ENCODE data around the gene SCUBE2.

DNA sequence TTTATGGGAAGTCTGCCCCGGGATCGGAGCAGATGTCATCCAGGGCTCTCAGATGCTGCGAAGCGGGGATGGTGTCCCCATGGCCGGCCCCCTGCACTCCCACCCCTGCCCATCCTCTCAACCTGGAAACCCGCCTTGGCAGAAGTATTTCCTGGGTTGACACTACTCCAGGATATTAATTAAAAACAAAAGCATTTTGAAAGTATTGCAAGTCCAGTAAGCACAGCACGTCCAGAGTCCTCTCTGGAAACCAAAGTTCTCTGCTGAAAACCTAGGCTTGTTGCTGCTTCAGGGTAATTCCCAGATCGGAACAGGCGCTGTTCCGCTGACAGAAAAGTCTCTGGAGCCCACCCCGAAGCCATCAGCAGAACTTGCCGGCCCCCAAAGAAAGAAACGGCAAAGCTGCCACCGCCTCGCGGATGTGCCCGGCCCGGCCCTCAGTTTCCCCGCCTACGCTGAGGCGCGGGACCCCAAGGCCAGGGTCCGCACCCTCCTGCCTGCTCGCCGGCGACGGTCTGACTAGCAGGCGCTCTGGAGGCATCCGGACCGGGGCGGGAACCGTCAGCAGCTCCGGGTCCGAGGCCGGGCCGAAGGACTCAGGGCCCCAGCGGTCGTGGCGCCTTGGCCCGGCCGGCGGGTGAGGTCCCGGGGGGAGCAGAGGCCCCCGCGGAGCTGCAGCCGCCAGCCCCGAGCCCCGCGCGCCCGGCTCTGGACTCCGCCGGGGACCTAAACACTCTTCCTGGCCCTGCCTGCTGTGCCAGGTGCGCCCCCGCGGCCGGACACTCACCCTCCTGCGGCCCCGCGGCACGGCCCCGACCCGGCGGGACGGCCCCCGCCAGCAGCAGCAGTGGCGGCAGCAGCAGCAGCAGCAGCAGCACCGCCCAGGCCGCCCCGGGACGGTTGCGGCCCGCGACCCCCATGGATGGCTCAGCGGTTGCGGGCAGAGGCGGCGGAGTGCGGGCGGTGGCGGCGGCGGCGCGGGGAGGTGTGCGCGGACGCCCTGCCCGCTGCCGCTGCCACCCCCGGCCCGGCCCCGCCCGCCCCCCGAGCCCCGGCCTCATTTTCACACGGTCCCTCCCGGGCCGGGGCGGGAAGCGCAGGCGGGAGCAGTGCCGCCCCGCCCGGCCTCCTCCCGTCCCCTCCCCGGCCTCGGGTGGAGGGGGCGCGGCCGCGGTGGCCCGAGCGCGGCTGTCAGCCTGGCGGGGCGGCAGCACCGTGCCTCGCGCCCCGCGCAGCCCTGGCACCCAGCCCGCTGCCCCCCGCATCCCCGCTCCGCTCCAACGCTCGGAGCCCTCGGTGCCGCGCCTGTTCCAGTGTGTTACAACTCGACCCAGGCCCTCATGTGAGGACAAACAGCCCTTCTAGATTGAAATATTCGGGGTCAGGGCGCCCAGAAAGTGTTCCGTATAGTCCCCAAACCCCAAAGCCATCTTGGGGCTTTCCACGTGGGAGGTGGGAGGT, at the start of gene SCUBE2:
TSS of gene SCUBE2 (minus strand) at position 991 of the 1,461 bp plus-strand sequence.
- PRO-cap = no peak

GRCh38 chr11:9103458-9103740, 12.0 kb upstream of the SCUBE2 start:
- PRO-cap = no peak

- PRO-cap = no peak
Measured at GRCh38 chr11:9185668-9186276, 79.4 kb downstream of the DENND5A start.

DNA sequence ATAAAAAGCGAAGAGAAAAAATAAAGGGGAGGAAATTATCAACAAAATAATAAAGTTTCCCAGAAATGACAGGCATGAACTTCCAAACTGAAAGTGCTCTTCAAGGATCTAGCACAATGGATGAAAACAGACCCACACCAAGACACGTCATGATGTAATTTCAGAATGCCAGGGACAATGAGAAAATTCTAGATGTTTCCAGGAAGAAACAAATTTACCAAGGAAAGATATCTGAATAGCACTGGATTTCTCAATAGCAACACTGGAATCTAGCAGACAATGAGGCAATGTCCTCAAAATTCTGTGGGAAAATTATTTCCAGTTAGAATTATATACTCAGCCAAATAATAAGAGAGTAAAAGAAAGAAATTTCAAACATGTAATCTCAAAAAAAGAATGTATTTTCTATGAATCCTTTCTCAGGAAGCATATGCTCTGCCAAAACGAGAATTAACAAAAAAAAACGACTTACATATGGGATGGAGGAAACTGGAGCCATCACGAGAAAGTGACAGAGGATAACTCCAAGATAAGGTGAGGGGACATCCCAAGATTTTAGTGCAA, 46.0 kb downstream of the DENND5A start:
- PRO-cap = no peak

- PRO-cap = no peak
Measured at GRCh38 chr11:10285393-10285628, 8.7 kb downstream of the SBF2 start.

DNA sequence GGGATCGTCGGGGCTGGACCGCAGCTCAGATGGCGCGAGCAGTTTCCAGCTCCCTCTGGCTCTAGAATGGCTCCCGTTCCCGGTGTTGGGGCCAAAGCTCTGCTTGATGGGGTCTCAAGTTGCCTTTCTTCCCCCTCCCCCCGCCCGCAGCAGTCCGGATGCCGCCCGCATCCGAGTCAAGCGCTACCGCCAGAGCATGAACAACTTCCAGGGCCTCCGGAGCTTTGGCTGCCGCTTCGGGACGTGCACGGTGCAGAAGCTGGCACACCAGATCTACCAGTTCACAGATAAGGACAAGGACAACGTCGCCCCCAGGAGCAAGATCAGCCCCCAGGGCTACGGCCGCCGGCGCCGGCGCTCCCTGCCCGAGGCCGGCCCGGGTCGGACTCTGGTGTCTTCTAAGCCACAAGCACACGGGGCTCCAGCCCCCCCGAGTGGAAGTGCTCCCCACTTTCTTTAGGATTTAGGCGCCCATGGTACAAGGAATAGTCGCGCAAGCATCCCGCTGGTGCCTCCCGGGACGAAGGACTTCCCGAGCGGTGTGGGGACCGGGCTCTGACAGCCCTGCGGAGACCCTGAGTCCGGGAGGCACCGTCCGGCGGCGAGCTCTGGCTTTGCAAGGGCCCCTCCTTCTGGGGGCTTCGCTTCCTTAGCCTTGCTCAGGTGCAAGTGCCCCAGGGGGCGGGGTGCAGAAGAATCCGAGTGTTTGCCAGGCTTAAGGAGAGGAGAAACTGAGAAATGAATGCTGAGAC, 1.5 kb downstream of the ADM start:
- PRO-cap = no peak

- PRO-cap = no peak
Measured at GRCh38 chr11:10310321-10310778, 5.5 kb downstream of the ADM start.

DNA sequence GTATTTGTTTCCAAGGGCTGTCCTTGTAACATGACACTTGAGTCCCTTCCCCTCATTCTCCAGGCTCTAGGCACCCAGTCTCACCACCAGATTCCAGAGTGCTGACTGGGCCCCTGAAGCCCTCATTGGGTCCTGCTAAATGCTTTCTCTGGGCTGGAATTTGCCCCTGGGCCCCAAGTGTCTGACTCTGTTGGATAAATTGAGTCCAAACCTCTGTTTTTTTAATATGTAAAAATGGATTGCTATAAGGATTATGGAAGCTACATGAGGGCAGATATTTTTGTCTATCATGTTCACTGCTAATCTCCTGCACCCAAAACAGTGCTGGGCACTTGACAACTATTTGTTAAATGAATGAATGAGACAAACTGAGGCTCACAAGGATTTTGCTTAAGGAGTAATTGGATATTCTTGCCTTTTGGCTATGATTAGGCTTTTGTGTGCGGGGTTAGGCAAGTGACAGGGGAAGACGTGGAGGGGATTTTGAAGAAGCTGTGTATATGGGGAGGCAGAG, 45.7 kb downstream of the ADM start:
- PRO-cap = no peak

DNA sequence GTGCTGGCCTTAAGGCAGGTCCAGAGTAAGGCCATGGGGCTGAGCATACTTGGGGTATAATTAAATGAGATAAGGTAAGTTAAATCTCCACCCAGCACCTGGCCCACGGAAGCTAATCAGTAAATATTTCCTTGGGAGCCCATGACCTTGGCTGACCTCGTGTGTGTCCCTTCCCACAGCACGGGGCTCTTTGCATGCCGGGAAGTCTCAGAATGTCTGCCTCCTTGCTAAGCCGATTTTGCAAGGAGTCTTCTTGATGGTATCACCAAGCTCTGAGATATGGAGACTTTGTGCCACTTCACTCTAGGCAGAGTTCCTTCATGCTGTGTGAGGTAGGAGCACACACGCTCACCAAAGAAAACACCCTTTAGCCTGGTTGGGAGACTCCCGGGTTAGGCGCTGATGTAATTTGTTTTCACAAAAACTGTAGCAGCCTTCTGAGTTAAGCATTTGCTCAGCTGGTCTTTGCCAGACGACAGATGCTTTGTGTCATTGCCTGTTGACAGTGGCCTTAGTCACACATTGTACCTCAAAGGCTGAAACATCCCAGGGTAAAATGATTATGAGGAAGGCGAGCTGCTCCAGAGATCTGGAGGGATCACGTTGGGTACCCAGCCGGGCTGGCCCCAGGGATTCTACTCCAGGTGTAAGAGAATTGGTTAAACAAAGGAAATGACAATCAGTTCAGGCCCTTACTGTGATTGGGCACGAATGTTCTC, 46.7 kb downstream of the ADM start:
- PRO-cap = no peak

GRCh38 chr11:10413928-10414692, 41.0 kb upstream of the AMPD3 start:
- PRO-cap = no peak

GRCh38 chr11:10588723-10589442, 20.4 kb upstream of the LYVE1 start:
- PRO-cap = no peak

GRCh38 chr11:10600893-10601337, 32.5 kb upstream of the LYVE1 start:
- PRO-cap = no peak

- PRO-cap = no peak
Measured at GRCh38 chr11:10800391-10801215, 8.1 kb downstream of the EIF4G2 start.

DNA sequence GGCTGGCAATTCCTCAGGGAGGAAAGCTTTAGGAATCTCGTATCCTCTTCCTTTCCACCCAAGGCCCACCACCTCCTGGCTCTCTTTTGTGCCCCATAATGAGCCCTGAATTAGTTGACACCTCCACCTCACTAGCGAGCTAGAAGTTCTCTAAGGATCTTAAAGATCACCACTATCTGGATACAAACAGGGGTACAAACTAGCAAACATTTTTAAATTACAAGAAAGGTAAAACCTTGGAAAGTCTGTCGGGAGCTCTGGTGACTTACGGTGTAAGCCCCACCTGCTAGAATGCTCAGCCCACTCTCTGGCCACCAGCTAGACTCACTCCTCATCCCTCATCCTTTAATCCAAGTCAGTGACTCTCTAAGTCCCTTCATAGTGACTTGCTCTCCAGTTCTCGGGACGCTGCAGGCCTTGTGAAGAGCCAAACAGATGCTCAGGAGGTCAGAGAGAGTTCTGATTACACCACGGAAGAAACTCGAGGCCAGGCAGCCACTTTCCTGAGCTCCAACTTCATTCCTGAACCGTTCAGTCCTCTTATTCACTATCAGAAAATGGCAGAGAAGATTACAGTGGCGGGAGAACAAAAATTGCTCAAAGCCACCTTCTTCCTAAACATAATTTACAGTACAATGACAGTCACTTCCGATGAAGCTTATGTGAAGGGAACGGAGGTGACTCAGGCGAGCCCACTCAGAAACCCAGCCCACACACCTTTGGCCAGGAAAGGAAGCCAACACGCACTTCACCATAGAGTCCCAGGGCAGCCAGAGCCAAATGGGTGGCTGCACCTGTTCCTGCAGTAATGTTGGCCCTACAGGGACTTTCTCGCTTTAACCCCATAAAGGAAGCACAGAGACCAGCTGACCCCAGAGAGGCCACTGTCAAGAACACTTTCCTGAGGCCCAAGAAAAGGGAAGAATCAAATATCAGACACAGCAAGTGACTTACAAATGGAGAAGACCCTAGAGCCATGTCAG, 100.4 kb downstream of the GALNT18 start:
- PRO-cap = no peak

DNA sequence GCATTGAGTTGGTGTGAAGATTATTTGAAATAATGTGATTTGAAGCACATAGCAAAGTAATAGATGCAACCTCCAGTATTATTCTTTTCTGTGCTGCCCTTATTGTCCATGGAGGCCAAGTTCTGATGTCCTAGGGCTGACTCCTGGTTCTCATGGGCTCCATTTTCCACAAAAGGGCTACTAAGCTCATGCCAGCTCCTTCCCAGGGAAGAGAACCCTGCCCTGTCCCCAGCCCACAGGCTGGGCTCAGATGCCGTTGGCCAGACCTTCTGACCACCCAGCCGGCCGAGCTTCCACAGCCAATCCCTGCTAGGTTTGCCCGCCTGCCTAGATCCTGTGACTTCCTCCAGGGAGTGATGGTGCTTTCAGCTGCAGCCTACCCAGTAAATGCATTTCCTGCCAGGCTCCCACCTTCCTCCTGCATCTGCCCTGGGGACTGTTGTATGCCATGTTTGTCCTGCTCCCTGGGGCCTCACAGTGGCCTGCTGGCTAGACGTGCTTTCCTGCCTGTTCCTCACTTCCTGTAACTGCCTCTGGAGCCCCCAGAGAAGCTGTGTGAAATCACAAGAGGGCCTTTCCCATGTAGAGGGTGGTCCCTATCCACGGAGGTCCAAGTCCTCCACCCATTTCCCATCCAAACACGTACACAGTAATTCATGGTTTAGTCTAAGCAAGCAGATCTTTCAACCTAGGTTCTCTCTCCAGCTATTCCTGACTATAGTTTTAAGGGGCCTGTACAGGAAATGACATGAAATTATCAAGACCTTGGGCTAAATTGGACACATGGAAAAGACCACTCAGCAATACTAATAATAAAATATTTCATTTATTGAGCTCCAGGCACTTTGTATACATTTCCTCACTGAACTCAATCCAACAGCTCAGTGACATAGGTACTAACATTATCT, 86.2 kb downstream of the GALNT18 start:
- PRO-cap = no peak

- PRO-cap = no peak
Measured at GRCh38 chr11:11619834-11620899, 1.6 kb downstream of the GALNT18 start.

DNA sequence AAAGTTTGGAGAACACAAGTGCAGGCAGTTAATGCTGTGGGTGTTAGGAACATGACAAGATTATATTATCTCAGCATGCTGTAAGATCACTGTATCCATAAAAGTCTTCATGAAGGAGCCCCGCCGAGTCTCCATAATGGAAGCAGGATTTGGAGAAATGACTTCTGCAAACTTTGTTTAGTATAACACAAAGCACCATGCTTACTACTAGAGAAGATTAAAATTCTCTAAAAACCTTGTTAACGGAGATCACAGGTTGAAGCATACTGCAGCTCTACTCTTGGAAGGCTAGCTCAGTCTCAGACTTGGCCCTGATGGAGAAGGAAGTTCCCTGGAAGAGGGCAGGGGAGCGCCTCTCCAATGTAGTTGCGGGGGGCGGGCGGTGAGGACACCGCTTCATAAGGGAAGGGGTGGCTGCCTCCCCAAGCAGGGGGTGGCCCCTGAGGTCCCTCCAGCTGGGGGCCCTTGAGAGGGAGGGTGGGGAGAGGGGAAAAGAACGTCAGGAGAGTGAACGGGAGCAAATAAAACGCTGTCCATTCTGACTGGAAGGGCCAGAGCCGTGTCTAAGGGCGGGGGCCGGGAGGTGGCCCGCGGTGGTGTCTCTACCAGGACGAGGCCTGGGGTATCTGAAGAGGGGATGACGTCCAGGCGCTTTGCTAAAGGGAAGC, 698 bp upstream of the USP47 start:
- PRO-cap = unidirectional peak, plus-strand start at position 333 of the sequence; unidirectional peak, plus-strand start at position 365 of the sequence; unidirectional peak, plus-strand start at position 554 of the sequence

DNA sequence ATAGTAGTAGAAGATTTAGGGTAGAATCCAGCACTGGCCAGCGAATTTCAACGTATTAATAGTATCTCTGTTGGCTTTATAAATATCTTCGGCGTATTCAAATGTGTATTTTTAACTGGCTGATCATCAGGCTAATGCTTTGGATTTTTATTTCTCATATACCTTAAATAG, 1.1 kb downstream of the USP47 start:
- PRO-cap = no peak

DNA sequence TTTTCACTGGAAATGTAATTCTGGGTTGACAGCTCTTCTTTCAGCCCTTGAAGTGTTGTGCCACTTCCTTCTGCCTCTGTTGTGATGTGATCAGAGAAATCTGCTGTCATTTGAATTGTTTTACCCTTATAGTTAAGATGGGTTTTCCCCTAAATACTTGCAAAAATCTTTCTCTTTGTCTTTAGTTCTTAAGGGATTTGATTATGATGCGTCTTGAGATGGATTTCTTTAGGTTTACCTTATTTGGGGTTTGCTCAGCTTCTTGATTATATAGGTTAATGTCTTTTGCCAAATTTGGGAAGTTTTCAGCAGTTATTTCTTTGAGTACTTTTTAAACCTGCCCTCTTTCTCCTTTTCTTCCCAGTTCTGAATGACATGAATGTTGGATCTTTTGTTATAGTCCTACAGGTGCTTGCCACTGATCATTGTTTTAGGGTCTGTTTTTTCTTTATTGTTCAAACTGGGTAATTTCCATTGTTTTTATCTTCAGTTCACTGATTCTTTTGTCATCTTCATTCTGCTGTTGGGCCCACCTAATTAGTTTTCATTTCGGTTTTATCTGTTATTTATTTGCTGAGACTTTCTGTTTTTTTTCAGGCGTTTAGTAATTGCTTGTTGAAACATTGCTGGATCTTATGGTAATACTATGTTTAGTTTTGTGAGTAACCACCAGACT, 23.3 kb downstream of the USP47 start:
- PRO-cap = no peak

DNA sequence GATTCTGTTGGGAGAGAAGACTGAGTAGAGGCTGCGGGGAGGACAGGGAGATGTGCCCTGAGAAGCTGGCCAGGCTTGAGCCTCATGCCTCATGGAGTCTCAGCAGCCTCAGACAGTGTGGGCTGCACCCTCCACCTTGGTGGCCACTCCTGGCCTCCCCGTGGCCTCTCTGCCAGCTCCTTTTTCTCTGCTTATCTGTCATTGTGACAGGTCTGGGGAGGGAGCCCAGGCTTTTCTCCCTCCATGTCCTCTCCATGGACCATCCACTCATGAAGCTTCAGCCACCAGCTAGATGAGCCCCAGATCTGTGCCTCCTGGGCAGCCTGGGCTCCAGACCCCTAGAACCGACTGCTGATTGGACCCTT, 43.1 kb downstream of the DKK3 start:
- PRO-cap = no peak